ENCODE results near the genes ALDH1B1, IGFBPL1 and SPATA31A1.

DNA sequence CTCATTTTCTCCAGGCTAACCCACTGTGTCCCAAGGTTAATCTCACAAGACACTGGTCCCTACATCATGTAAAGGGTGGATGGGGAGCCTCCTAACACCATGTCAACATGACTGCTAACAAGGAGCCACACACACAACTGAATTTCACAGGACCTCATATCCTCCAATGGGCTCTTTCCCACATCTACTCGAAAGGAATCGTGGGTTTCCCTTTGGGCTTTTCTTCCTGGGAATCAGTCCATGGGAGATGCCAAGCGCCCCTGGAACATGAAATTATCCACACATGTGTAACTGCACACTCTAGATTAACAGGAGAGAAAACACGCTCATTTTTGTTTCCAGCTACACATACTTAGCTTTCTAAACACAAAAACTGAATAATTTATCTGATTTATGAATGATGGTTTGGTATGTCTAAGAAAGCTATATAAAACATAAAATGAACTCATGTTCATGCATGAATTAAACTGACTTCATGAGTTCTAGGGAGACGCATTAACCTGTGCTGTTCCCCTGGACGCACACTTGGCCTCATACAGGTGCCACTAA, 16.2 kb downstream of the GRHPR start:
- PRO-cap, result no peak

DNA sequence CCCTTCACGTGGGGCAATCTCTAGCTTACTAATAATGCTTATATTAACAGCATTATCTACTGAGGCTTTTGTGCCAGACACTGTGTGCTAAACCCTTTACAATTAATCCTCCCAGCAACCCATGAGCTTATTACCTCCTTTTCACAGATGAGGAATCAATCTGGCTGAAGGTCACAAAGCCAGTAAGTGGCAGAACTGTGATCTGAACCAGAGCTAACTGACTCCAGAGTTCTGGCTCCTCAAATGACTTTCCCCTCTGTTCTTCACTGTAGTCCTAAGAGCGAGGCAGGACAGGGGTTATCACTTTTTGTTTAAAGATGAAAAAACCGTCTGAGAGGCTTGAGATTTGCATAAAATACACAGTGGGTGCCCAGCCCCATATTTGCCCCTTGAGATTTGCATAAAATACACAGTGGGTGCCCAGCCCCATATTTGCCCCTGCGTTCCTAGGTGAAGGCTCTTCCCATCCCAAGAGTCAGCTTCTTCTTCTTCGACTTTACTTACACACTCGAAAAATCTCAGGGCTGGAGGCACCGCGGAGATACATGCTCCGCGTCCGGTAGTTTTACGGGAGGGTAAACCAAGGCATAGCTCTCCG, 693 bp downstream of the FBXO10 start:
- PRO-cap, result no peak

DNA sequence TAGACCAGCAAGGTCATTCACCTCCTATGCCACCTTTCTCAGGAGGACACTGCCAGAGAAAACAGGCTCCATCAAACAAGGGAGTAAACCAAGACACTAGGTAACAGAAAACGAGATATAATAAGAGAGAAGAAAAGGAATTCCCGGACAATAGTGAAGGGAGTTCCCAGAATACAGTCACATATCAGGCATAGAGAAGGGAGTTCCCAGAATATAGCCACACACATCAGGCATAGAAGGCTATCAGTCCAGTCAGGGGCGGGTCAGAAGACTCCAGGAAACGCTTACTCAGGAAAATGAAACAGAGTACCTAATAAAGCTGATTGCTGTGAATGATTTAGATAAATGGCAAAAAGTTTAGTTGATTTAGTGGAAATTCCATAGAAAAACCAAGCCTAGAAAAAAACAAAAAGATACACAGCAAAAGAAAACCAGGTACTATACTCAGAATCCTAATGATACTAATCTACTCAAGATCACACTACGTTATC, 4.9 kb downstream of the TOMM5 start:
- PRO-cap, result no peak

DNA sequence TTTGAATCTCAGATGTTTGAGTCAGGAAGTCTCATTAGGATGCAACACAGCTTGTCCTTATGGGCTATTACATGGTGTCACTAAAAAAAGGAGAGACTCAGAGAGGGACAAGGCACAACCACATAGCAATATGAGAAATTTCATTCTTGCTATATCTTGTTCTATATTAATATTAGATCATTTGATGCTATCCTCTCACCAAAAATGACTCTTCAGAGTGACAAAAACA, 3.9 kb upstream of the FRMPD1 start:
- PRO-cap, result no peak

DNA sequence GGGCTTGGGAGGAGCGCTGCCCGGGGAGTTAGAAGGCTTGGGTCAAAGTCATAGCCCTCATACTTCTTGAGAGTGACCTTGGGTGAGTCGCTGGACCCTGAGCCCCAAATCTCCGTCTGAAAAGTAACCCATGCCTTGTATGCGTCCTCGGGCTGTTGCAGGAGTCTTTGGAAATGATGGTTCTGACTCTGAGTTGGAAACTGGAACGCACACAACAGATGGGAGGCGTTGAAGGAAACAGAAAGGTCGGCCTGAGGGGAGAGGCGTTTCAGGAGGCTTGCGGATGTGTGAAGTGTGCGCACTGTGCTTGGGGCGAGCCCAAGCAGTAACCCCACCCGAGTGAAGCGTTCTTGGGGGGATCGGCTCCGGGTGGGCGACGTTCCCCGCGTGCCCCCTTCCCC, 721 bp upstream of the SLC25A51 start:
- PRO-cap, result no peak

DNA sequence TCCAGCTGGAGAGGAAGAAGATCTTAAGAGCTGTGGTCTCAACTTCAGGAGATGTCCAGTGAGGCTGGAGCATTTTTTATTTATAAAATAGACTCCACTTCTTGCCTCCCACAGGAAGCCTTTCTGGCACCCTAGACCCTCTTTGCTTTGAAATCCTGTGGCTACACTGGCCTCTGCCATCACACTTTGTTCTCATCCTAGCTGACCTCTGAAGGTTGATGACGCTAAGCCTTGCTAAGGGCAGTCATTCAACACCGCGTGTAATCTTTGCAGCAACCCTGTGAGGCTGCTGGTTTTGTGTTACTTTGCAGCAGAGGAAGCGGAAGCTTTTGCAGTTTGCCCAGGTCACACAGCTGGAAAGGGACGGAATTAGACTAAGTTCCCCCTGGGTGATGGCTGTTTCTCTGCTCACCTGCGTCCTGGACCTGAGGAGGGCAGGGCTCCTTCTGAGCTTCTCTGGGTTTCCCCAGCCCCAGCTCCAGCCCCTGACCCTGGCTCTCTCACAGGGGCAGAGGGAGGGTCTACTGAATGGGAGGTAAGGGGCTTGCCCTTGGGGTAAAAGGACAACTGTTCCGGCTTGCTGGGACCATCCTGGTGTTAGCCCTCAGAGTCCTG, 7.3 kb upstream of the SLC25A51 start:
- PRO-cap, result no peak

- PRO-cap, result unidirectional peak, minus-strand start at chr9:37916740
Measured at GRCh38 chr9:37916213-37917016, 12.5 kb upstream of the SLC25A51 start.

DNA sequence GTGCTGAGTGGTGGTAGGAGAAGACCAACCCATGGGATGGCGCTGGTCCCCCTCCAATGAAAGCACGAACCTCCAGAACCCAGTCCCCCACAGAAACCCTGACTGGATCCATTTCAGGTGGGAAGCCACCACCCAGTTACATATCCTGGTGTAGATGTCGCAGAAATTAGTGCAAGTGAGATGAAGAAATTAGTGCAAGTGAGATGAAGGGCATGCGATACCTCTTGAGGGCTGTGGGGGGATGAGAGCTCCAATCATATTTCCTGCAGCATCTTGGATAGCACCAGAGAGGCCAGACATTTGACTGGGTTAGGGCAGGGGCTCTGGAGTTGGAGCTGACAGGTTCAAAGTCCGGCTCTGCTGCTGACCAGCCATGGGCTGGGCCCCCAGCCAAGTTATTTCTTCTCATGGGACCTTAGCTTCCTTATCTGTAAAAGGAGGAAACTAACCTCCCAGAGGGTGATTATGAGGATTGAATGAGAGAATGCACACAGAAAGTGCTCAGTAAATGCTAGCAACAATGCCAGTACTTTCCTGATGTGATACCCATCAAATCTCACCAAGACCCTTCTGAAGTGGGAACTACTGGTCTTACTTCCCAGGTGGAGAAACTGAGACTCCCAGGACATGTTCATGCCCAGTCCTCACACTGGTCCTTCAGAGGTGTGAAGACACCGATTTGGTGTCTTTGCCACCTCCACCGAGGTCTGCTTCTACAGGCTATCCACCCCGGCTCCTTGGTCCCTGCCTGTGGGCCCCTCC, 65.2 kb upstream of the SLC25A51 start:
- PRO-cap, result no peak

DNA sequence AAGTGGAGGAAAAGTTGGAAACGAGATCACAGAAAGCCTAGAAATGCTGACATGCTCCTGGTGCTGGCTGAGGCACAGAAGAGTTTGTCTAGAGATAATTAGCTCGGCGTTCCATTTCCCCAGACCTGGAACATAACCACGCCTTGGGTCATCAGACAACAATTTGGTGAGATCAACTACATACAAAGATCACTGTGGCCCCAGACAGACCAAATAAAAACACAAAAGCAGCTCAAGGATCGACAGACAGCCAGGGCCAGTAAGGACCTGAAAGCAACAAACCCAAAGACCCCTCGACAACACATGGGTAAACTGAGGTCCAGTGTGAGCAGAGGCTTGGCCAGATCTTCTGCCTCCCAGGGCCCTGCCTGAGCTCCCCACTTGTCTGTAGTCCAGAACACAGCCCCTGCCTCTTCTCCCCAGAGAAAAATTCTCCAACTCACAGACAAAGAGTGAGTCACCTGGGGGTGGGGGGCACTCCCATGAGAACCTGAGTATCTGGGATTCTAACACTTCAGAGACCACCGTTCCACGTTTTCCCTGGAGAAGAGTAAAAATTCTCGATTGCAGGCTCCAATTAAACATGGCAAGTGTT, 52.4 kb downstream of the SHB start:
- PRO-cap, result no peak

DNA sequence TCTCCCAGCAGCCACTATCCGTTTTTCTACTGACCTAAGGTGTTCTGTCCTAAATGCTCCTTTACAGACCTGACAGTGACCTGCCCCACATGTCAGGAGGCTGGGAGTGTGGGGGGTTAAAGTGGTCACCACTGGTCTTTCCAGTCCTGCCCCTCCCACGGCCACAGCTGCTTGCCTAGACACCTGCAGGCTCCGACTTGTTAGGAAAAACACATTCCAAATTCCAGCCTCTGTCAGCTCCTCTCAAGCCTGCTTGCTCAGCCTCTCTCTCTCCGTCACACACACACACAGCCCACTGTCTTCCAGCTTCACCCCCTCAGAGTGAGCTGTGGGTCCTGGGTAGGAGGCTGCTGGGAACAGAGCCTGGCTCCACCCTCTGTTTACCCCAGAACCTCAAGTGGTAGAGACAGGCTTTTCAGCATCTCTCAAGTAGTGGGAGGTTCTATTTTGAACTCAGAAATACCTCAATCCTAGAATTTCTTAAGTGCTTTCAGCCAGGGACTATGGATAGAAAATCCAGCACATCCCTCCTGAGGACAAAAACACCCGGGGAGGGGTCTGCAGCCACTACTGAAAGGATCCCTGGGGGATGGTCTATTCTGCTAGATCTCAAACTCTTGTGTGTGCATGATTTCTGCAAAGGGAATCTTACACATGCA, 44.6 kb downstream of the SHB start:
- PRO-cap, result unidirectional peak, minus-strand start at position 323 of the sequence

GRCh38 chr9:38047711-38048240, 21.3 kb downstream of the SHB start:
- PRO-cap, result unidirectional peak, minus-strand start at chr9:38047927

DNA sequence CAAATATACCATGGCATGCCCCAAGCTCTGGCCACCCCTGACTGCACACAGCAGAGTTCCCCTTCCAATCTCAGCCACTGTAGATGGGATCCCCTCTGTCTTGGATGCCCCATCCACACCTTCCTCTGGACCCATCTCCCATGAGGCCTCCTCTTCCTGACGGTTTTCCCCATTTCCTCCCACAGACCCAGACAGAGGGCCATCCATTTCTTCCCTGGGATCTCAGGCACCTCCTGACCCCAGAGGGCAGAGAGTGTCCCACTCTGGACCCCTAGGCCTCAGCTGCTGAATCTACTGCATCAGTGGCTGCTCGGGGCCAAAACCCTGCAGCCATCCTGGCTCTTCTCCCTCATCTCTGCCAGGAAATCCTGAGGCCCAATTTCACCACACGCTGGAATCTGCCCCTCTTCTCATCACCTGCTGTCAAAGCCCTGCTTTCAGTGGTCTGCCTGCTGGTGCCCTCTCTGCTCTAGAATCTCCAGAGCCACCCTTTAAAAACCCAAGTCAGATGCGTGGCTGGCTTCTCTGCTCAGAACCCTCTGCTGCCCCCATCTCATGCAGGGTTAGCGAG, 10.9 kb downstream of the SHB start:
- PRO-cap, result no peak

- PRO-cap, result bidirectional peak, plus-strand start at chr9:38392676, minus-strand start at chr9:38392592
Measured at GRCh38 chr9:38392196-38393319, at the start of gene ALDH1B1. Gene ALDH1B1 (plus strand): TSS chr9:38392702.

GRCh38 chr9:38423660-38424642, at the start of gene IGFBPL1:
Gene IGFBPL1 (minus strand): TSS chr9:38424454.
- PRO-cap, result unidirectional peak, plus-strand start at chr9:38424242; unidirectional peak, minus-strand start at chr9:38424454; unidirectional peak, minus-strand start at chr9:38424488

GRCh38 chr9:38595755-38596510, 24.5 kb downstream of the ANKRD18A start:
- PRO-cap, result no peak

DNA sequence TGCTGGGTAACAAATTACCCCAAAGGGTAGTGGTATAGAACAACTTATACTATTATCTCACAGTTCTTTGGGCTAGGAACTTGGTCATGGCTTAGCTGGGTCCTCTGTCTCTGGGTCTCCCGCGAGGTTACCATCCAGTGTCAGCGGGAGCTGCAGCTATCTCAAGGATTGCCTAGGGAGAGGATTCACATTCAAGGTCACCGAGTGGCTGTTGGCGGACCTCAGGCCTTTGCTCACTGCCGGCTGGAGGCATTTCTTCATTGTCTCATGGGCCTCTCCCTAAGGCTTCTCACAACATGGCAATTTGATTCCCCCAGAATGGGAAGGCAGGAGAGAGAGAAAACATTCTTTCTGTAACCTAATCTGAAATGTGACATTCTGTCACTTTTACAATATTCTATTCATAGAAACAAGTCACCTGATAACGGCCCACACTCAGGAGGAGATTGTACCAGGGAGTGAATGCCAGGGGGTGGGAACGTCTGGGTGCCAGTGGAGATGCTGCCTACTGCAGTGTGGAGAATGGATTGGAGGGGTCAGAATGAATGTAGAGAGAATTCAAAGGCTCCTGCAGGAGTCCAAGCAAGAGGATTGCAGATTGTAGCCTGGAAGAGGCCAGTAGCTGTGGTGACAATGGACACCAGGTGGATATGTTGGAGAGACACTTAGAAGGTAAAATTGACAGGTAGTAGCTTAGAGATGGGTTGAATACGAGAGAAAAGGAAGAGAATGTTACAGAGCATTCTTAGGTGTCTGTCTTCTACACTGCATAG, 29.5 kb upstream of the ANKRD18A start:
- PRO-cap, result no peak

DNA sequence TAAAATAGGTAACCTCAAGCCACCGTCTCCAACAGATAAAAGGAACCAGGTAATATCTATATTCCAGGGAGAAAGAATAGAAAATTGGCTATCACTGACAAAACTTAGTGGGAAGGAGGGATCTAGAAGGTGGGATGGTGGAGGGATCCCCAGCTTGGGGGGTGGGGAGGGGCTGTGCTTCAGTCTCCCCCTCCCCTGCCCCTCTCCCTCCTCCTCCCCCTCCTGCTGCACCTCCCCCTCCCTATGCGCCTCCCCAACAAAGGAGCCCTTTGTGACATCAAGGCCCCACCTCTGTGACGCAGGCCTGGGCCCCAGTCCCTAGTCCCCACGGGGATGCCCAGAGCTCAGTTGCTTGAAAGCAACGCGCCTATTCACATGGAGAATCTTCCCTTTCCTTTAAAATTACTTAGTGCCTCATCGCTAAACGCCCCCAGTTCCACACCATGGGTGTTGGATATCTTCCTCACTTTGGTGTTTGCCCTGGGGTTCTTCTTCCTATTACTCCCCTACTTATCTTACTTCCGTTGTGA, at the start of gene SPATA31A1:
Gene SPATA31A1, plus strand, starts transcription at position 314 of the 530 bp plus-strand sequence.
- PRO-cap, result no peak

GRCh38 chr9:40578904-40579497, 549.5 kb downstream of the FOXD4L6 start:
- PRO-cap, result no peak

- PRO-cap, result no peak
Measured at GRCh38 chr9:41269098-41269451, 80.0 kb upstream of the ZNG1F start.

DNA sequence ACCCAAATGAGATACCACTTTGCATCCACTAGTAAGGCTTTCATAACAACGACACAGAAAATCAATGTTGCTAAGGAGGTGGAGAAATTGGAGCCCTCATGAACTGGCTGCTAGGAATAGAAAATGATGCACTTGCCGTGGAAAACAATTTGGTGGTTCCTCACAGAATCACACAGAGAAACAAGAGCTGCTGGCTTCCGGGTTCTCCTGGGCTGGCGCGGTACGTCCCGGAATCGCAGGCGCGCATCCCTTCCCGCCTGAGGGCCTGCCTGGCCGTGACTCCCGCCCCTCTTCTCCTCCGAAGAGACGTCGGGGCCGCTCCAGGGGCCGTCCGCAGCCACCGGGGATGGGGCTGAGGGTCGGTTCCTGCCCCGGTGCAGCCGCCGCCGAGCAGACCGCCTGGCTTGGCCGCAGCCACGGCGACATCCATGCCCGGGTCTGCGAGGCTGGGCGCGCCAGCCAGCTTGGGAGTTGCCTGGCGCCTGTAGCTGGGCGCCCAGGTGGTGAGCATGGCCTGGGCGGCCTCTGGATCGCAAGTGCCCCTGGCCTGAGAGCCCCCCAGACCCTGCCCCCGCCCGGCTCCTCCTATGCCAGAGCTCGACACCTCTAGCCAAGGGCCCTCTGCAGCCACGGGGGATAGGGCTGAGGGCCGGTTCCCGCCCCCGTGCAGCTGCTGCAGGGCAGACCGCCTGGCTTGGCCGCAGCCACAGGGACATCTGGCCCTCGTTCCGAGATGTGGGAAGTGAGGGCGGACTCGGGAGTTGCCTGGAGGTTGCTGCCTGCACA, 83.9 kb upstream of the ZNG1F start:
- PRO-cap, result no peak

Data from left lung (tissue), 1 donor.